Calu3 (cell line): ENCODE measurements around a stretch of chr5.

- PRO-cap = no peak
Measured at GRCh38 chr5:55146608-55146987, 13.4 kb upstream of the GPX8 start.

- PRO-cap = no peak
Measured at GRCh38 chr5:55425597-55426304, 109.0 kb downstream of the PLPP1 start.

DNA sequence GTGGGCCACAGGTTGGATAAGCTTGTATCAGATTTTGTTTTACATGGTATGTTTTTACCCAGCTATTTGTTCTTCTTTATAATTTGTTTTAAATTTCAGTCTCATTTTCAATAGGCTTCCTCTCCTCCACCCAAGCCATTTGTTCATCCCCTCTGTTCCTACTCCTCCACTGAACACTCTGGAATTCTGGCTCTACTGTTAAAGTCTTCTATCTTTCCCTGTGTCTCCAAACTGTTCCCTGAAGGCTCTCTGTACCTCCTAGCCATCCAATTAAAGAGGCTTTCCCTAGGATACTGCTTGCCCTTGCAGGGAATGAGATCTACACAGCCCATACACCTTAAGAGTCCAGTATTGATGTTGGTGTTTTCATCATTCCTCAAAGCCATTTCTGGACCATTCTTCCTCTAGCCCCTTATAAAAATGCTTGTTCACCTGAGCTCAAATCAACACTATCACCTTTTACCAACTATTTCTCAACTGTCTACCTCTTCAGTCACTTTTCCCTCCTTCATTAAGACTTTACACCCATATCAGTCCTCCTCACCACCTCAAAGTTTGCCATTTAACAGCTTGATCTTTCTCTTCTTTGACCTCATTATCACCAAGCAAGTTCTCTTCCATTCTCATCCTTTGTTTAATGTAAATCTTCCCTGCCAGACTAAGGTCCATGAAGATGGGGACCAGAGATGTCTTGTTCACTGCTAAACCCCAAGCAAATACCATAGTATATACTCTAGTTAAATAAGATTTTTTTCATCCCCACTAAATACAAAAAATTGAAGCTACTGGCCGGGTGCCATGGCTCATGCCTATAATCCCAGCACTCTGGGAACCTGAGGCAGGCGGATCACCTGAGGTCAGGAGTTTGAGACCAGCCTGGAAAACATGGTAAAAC is 68.9 kb downstream of the PLPP1 start:
- PRO-cap = no peak

DNA sequence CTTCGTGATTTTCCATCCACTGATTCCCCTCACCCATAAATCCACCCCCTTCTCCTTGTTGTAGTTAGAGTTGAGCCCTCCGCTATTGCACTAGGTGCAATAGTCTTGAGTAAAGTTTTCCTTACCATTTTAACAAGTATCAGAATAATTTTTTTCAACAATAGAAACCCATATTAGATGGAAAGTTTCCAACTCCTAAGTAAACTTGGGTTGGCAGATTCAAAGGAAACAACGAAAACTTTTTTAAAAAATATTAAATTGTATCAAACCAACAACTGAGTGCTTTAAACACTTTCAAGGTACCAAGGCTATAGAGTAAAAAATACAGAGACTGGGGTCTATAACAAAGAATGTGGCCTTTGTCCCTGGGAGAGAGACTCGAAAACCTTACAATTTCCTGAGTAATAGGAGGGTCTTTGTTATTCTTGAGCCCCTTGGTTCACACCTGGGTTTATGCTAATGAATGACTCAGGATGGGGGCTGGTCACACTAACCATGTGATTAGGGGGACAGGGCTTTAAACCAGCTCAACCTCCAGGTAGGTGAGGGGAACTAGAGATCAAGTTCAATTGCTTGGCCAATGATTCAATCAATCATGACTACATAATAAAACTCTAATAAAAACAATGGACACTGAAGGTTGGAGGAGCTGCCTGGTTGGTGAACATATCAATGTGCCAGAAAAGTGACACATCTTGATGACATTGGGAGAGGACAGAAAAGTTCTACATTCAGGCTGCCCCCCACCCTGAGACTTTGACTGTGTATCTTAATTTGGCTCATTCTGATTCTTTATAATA is 50.3 kb downstream of the PLPP1 start:
- PRO-cap = no peak

DNA sequence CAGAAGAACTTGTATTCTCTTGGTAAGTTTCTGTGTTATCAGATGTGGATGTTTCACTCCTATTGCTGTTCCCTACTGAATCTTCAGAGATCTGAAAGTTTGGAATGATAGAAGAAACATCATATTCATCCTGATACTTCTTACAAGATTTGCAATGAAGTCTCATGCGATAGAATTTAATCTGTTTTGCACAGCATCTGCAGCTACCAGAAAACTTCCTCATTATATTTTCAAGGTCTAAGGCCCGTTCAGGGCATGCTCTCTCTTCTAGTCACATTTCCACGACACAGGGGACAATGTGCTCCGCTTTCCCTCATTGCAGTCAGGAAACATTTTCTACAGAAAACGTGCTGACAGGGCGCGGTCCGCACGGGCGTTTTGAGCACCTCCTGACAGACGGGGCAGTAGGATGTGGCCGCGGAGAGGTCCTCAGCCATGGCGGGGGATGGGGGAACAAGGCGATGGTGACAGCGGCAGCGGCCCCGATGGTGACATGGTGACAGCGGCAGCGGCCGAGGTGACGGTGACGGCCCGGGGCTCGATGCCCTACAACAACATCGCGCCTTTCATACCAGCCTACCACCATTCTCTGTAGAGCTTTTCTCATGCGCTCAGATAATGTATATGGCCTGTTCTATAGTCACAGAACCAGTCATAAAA is 4.2 kb downstream of the PLPP1 start:
- PRO-cap = no peak

DNA sequence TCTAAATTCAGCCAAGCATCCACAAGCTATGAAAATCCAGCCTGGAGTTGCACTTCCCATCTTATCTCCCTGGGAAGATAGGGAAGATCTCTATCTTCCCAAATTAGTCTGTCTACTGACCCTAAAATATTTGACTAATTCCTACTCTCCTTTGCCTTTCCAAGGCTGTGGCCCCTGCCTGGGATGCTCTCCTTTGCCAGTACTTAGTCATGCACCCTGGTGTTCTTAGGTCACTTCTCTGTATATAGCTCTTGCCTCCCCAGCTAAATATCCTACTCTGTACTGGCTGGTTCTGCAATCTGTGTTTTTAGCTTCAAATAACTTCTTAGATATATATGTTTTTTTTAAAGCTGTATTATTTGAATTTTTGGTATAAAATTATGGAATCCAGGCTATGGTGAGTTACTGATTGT is 44.1 kb upstream of the PLPP1 start:
- PRO-cap = no peak

- PRO-cap = bidirectional peak, plus-strand start at chr5:55903620, minus-strand start at chr5:55903444
Measured at GRCh38 chr5:55903002-55903928, 52.1 kb downstream of the IL31RA start.

GRCh38 chr5:55931636-55932120 is 63.1 kb downstream of the IL6ST start:
- PRO-cap = no peak

GRCh38 chr5:55937000-55937398 is 57.8 kb downstream of the IL6ST start:
- PRO-cap = no peak

DNA sequence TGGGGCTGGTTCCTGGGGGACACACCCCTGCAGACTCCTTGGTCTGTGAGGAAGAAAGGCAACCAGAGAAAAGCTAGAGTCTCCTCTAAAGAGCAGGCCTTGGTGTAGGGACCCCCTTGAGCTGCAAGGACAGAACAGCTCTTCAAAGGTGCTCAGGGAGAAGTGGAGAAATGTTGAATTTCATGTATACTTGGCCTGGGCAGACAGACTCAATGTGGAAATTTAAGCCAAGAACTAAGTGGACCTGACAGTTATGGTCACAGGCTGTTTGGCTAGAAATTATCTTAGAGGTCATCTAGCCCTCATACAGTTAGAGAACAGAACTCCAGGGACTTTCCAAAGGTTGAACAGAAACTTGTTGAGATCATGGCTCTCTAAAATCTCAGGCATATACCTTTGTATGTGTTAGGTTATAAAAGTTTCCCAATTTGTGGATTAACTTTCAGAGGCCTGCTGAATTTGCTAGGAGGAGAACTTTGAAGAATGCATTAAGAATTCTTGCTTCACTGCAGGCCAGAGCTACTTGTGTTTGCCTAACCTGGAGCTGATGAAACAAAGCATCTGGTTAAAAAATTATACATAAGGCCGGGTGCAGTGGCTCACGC is 35.1 kb upstream of the IL6ST start:
- PRO-cap = no peak

- PRO-cap = no peak
Measured at GRCh38 chr5:56071155-56071533, 76.4 kb upstream of the IL6ST start.

GRCh38 chr5:56296297-56296670 is 63.2 kb upstream of the ANKRD55 start:
- PRO-cap = no peak

- PRO-cap = no peak
Measured at GRCh38 chr5:56422077-56422586, 189.0 kb upstream of the ANKRD55 start.

- PRO-cap = no peak
Measured at GRCh38 chr5:56481988-56482744, 249.0 kb upstream of the ANKRD55 start.

GRCh38 chr5:56893546-56894231 is 15.7 kb upstream of the SETD9 start:
- PRO-cap = no peak

DNA sequence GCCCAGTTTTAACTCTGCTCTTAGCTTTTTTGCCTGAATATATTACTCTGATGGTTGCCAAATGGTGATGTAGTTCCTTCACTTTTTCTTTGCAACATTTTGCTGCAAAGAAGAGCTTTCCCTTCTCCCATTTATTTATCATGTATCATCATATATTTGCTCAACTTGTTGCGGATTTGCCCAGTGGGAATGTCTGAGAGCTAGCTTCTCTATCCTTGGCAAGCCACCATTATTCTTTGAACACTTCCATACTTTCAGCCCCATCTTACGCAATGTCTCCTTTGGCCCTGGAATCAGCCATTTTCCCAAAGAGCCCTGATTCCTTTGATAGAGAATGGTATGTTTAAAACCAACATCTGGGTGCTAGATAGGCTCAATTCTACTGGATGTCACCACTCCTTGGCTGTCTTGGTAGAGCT is 12.7 kb upstream of the SETD9 start:
- PRO-cap = no peak

- PRO-cap = no peak
Measured at GRCh38 chr5:56922919-56923687, 13.7 kb downstream of the SETD9 start.

- PRO-cap = no peak
Measured at GRCh38 chr5:57700441-57700822, 217.8 kb upstream of the ACTBL2 start.

DNA sequence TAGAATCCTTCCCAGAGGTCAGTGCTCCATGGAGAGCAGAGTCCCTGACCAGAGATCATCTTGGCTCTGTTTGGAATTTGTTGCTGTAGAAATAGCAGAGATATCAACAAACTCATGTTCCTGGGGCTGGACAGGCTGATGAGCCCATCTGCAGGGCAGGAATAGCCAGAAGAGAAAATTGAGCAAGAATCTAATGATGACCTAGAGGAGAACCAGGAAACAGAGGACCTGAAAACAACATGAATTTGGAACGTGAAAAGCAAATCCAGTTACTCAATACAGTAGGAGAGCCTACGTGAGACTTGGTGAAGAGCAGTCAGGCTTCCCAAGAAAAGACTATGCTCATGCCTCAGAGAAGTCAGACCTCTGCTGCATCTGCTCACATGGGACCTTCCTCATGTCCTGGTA is 437.8 kb downstream of the PLK2 start:
- PRO-cap = no peak

DNA sequence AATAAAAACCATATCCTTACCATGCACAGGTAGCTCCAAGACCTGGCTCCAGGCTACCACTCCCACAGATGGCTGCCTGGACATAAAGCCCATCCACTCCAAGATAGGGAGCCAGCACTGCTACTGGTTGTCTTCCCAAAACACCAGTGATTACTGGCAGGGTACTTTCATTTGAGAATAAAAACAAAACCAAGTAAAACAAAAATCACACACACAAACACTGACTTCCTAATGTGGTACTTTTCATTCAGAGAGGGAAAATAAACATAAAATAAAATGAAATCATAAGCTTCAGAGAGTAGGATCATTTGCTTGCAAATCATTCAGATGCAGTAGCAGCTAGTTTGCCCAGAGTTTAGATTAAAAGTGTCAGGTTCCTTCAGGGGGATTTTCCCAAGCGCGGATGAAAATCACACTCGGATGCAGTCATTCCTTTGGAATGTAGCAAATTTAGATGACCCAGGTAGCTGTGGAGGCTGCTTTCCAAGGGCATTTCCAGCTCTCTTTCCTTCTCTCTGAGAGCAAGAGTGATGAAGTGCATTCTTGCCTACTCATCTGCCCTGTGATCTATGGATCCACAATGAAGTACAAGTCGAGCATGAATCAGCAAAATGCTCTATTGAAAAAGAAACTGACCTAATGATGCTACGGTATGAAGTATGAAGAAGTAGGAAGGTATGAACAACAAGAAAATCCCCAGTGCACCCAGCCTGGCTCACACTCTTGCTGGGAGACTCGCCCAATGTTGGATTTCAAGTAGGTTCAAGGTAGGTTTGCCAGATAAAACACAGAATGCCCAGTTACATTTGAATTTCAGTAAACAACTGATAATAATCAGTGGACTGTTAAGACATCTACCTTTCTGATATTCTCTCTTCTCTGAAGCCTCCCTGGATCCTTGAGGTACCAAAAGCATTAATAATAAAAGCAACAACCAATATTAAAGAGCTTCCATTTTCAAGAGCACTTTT is 200.2 kb downstream of the PLK2 start:
- PRO-cap = no peak